Sciatic nerve (tissue), 1 donor: ENCODE results near the genes OSBPL9, TUT4 and GPX7.

- PRO-cap, result no peak
These were observed 1.9 kb downstream of the EPS15 start for GRCh38 chr1:51516945-51517796.

DNA sequence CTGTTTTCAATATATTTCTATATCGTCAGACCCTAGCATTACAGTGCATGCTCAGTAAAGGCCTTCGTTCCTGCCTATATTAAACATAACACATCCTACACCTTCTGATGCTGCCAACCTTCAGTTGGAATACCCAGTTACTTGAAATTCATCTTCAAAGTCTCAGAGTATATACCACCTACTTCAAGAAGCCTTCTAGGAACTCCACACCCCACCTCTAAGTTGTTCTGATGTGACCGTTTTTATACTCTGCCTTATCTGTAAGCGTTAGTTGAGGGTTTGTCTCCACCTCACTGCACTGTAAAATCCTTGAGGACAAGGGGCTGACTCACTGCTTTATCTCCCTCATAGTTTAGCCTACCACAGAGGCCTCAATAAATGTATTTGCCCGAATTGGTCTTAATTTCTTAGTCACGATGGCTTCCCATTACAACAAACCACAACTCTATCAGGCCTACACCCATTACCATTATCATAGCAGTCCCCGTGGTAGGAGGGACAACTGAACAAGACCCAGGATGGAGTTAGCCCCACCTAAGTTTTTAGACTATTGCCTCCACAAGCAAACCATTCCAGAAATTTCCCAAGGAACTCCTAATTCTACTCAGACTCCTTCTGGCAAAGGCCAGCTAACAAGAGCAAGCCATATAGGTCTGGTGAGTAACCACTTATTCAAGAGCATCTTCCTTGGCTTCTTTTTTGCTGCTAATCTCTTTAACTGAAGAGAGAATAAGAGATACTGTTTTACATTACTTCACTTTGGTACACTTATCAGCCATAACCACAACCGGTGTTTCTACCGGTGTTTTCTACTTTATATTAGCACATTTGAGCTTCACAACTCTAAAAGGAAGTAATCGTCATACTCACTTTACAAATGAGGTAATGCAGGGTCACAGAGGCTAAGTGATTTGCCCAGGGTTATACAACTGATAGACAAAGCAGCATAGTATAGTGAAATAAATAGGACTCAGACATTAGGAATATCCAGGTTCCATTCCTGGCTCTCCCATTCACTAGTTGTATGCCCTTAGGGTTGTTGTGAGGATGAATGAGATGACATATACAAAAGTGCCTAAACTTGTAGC is 1.5 kb upstream of the EPS15 start:
- PRO-cap, result no peak

DNA sequence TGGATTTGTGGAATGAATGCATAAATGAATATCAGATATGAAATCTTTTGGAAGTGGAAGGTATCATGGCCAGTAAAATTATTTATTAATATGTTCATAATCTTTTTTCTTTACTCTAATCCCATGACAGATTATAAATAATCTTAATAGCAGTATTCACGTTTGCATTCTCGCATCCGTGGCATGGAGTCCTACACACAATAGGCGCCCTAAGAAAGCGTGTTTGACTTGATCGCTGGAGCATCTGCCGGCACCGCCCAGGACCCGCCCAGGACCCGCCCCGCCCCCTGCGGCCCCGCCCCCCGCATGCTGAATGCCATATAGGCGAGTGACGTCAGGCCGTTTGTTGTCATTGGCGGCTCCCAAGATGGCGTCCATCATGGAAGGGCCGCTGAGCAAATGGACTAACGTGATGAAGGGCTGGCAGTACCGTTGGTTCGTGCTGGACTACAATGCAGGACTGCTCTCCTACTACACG is at the start of gene OSBPL9:
TSS of gene OSBPL9 (plus strand) at position 349 of the 478 bp plus-strand sequence.
- PRO-cap, result bidirectional peak, plus-strand start at position 349 of the sequence, minus-strand start at position 246 of the sequence

DNA sequence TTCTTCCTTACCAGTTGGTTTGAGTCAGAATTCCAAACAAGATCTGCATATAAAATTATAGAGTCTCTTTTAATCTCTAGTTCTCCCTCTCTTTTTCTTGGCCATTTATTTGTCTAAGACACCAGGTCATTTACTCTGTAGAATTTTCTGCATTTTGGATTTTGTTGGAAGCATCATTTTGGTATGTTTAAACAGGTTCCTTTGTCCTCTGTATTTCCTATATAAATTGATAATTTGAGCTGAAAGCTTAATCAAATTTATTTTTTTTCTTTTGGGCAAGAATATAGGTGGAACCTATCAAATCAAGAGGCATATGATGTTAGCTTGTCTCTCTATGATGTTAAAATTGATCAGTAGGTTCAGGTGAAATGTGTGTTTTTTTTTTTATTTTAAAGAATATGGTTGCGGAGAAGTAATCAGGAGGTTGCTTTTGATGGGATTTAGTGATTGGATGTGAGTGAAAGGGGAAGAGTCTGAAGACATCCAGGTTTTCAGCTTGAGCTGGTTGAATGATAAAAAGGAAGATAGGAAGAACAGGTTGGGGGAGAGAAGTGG is 4.8 kb downstream of the OSBPL9 start:
- PRO-cap, result no peak

- PRO-cap, result no peak
These were observed 26.5 kb downstream of the OSBPL9 start for GRCh38 chr1:51643242-51643923.

DNA sequence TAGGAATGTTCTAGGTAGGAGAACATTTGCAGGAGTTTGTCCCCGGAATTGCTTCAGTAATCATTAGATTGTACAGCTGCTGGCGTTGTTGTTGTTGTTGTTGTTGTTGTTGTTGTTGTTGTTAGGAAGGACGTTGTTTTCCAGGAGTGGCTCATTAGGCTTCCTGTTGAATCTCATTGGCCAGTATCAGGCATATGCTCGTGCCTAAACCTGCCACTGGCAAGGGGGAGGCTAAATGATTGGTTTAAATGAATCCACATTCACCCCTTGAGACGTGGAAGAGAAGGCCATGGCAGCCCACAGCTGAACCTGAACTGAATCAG is 104.7 kb downstream of the NRDC start:
- PRO-cap, result no peak

DNA sequence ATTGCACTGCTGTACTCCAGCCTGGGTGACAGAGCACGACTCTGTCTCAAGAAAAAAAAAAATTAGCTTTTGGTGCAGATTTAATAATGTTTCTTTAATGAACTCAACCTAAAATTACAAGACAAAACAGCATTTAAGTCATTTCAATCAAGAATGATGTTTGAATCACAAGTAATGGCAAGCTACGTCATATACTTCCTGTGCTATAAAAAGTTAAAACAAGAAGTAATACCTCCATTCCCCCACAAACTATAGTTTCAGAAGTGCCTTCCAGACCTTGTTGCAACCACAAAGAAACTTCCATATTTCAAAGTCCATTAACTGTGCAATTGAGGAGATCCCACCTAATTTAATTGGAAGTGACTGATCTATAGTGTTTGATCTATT is 15.2 kb downstream of the NRDC start:
- PRO-cap, result no peak

DNA sequence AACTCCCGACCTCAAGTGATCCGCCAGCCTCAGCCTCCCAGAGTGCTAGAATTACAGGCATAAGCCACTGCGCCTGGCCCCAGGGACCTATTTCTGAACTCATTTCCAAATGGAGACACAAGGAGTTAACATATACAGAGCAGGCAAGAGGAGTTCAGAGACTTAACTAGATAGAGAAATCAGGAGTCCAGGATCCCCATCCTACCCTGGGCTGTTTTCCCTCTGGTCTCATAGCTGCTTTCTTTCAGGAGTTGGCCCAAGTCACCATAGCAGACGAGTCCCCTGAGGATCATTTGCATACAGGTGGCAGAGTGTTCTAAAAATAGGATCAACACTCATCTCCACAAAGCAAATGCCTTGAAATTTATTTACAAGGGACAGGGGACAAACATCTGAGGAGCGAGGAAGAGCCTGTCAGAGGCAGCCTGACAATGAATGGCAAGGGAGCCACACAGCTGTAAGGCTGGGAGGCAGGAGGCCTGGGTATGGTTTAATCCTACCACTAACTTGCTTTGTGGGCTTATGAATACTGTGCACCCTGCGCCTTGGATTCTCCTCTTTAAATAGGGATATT is 34.8 kb downstream of the RAB3B start:
- PRO-cap, result no peak

GRCh38 chr1:51976704-51977673 is 13.5 kb downstream of the RAB3B start:
- PRO-cap, result no peak

GRCh38 chr1:52020781-52021259 is 12.8 kb downstream of the KTI12 start:
- PRO-cap, result no peak

- PRO-cap, result bidirectional peak, plus-strand start at chr1:52368559, minus-strand start at chr1:52368504
These were observed 2.3 kb upstream of the CC2D1B start for GRCh38 chr1:52368310-52368714.

- PRO-cap, result no peak
These were observed 547 bp downstream of the ORC1 start for GRCh38 chr1:52403482-52404269.

- PRO-cap, result unidirectional peak, plus-strand start at chr1:52552654; bidirectional peak, plus-strand start at chr1:52553126, minus-strand start at chr1:52553092
These were observed at the start of gene TUT4 for GRCh38 chr1:52552565-52553322. Gene TUT4 (minus strand): TSS chr1:52553092.

GRCh38 chr1:52601719-52602186 is 418 bp upstream of the GPX7 start:
- PRO-cap, result no peak

GRCh38 chr1:52602187-52603332 is at the start of gene GPX7:
Gene GPX7 (plus strand): TSS chr1:52602371.
- PRO-cap, result bidirectional peak, plus-strand start at chr1:52602410, minus-strand start at chr1:52602340; bidirectional peak, plus-strand start at chr1:52602550, minus-strand start at chr1:52602519; bidirectional peak, plus-strand start at chr1:52602768, minus-strand start at chr1:52602696; unidirectional peak, minus-strand start at chr1:52602881

GRCh38 chr1:52633915-52634570 is 1.1 kb downstream of the SHISAL2A start:
- PRO-cap, result no peak

DNA sequence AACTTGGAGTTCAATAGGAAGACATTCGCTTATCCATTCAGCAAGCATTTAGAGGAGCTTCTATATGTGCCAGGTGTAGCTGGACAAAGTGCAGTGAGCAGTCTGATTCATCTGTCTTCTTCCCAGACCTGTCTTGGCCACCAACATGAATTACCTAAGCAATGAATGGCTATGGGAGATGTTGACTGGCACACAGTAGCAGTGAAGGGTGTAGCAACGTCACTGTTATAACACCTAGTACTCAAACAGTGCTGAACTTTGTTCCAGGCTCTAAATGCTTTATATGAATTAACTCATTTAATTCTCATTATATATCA is 499 bp upstream of the COA7 start:
- PRO-cap, result no peak

DNA sequence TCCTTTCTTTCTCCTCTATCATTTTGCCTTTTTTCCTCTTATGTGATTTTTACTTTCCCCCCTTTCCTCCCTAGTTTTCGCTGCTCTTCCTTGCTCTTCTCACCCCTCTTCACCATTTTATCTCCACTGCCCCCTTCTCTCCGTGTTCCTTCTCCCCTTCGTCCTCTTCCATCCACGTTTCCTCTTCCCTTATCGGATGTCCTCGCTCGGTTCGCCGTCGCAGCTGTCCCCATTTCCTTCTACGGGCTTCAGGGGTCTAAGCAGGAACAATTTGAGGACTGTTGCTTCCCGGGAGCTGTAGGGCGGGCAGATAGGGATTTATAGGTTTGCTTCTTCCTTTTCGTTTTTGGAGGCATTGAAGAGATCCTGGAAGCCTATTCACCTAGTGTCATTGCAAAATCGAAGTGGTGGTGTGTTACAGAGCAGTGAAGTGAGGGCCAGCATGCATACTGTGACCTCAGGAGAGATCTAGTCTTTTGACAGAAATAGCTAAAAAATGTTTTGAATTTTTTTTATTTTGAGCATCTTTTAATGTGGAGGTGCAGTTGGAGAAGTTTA is 820 bp downstream of the ZYG11B start:
- PRO-cap, result unidirectional peak, minus-strand start at position 191 of the sequence

GRCh38 chr1:52920570-52921312 is 799 bp downstream of the ECHDC2 start:
- PRO-cap, result bidirectional peak, plus-strand start at chr1:52921096, minus-strand start at chr1:52921142

DNA sequence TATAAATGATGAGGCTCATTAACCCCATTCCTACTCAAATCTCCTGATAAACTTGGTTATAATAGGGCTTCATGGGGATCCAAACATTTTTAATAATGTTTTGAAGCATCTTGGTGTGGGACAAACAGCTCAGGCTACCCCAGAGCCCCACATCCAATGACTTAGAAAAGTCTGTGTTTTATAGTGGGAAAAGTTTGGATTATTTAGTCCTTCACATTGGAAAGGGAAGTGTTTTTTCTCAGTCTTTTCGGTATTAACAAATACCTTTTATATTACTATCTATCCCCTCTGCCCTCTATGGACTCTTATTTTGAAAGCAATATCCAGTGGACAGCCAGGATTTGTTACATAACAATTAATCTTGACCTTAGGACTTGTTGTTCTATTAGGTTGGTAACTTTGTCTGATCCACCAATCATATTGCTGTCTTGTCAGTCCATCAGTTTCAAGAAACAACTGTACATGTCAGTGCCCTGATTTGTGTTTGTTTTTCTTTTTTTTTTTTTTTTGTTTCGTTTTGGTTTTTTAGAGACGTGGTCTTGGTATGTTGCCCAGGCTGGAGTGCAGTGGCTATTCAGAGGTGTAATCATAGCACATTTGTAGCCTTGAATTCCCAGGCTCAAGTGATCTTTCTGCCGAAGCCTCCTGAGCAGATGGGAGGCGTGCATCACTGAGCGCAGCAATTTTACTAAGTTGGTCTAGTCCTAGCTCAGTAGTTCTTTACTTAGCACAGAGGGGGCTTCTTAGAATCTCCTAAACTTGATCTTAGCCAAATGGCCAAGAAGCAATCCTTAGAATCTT is 1.6 kb upstream of the SCP2 start:
- PRO-cap, result no peak